ENCODE measurements around the genes SBSN, PROSER3 and ARHGAP33.

- RRBS, 2 experiments = no CpG with 5 or more reads among the region's 9 CpGs
CAGE:
- cytosol, long polyA minus RNA = no peak
- cytosol, long polyA plus RNA = no peak
- long polyA plus RNA = no peak
- nucleus, long polyA minus RNA = no peak
- nucleus, long polyA plus RNA = no peak
These were observed 12.4 kb upstream of the CD22 start for GRCh38 chr19:35316499-35317062.

- RRBS, 2 experiments = no CpG with 5 or more reads among the region's 3 CpGs
CAGE:
- cytosol, long polyA minus RNA = no peak
- cytosol, long polyA plus RNA = no peak
- long polyA plus RNA = no peak
- nucleus, long polyA minus RNA = no peak
- nucleus, long polyA plus RNA = no peak
These were observed 339 bp downstream of the CD22 start for GRCh38 chr19:35329343-35329708.

DNA sequence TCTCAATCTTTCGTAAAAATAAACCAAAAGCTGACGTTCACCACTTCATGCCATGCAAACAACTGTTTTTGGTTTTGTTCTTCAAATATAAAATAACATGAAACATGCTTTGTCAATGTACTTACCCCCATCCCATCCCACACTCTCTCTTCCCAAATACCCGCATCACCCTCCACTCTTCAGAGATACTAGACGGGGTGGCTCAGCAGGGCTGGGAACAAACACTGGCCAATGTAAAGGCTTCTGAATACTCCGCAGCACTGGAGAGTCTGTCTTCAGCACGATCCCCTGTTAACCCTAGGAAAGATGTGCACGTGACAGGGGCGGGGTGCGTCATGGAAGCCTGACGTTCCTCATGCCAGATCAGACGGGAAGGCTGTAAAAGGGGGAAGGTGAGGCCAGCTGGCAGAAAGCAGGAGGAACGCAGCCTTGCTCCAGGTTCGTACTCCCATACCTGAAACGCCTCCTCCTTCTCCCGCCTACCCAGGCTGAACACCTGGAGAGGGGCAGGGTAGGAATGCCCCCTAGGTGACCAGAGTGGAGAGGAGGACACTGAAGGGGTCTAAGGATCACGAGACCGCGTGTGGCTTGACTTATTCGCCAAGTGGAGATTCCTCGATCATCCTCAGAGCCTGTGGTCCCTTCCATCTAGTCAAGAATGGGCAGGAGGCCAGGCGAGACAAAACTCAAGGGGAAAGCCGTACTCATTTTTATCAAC lies 18.4 kb upstream of the FFAR2 start:
- RRBS, 2 experiments = no CpG with 5 or more reads among the region's 22 CpGs
CAGE:
- cytosol, long polyA minus RNA = no peak
- cytosol, long polyA plus RNA = no peak
- long polyA plus RNA = no peak
- nucleus, long polyA minus RNA = no peak
- nucleus, long polyA plus RNA = no peak

- RRBS, 2 experiments = no CpG with 5 or more reads among the region's 8 CpGs
CAGE:
- cytosol, long polyA minus RNA = no peak
- cytosol, long polyA plus RNA = no peak
- long polyA plus RNA = no peak
- nucleus, long polyA minus RNA = no peak
- nucleus, long polyA plus RNA = no peak
These were observed 453 bp upstream of the FFAR2 start for GRCh38 chr19:35447663-35447945.

- RRBS, 2 experiments = no CpG with 5 or more reads among the region's 9 CpGs
CAGE:
- cytosol, long polyA minus RNA = no peak
- cytosol, long polyA plus RNA = no peak
- long polyA plus RNA = no peak
- nucleus, long polyA minus RNA = no peak
- nucleus, long polyA plus RNA = no peak
These were observed 14.5 kb downstream of the FFAR2 start for GRCh38 chr19:35462403-35463142.

DNA sequence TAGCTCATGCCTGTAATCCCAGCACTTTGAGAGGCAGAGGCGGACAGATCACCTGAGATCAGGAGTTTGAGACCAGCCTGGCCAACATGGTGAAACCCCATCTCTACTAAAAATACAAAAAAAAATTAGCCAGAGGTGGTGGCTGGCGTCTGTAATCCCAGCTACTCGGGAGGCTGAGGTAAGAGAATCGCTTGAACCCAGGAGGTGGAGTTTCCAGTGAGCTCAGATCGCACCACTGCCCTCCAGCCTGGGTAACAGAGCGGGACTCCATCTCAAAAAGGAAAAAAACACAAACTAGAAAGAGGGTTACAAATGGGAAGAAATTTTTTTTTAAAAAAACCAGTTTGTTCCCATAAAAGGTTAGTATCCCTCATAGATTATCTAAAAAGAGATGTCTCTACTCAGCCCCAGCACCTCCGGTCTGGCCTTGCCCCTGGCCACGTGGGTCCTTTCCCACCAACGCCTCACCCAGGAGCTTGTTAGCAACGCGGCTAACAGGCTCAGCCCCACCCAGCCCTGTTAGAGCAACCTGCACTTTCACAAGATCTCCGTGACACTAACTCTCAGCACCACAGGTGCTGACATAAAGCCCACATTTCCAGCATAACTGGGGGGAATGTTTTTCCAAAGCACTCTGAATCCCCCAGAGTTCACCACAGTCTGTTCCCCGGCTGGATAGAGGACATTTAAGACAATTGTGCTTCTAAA lies 4.3 kb downstream of the DMKN start:
- RRBS, 2 experiments = no CpG with 5 or more reads among the region's 13 CpGs
CAGE:
- cytosol, long polyA minus RNA = no peak
- cytosol, long polyA plus RNA = no peak
- long polyA plus RNA = no peak
- nucleus, long polyA minus RNA = no peak
- nucleus, long polyA plus RNA = no peak

GRCh38 chr19:35528033-35528578 lies at the start of gene SBSN:
Gene SBSN (minus strand): TSS chr19:35528311.
- RRBS, 2 experiments = no CpG with 5 or more reads among the region's 12 CpGs
CAGE:
- cytosol, long polyA minus RNA = no peak
- cytosol, long polyA plus RNA = no peak
- long polyA plus RNA = no peak
- nucleus, long polyA minus RNA = no peak
- nucleus, long polyA plus RNA = no peak

DNA sequence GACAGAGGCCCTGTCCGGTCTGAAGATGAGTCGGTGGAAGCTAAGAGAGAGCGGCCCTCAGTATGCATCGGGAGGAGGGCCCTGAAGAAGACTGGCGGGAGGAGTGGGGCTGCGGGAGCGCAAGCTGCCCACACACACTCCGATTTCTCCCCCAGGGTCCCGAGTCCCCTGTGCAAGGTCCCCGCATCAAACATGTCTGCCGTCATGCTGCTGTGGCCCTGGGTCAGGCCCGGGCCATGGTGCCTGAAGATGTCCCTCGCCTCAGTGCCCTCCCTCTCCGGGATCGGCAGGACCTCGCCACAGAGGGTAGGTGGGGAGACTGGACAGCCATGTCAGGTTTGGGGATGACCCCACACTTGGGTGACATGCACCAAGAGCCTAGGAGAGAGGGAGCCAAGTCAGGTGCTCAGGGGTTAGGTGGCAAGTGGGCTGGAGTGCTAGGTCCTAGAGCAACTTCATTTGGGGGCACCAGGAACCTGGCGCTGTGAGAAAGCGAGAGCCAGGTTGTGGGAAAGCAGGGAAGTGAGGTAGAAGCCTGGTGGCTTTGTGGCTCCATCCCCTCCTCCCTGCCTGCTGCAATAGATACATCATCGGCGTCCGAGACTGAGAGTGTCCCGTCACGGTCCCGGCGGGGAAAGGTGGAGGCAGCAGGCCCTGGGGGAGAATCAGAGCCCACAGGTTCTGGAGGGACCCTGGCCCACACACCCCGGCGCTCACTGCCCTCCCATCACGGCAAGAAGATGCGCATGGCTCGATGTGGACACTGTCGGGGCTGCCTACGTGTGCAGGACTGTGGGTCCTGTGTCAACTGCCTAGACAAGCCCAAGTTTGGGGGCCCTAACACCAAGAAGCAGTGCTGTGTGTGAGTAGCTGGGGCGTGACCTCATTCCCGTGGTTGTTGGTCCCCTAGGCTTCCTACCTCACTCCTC lies 4.9 kb downstream of the KMT2B start:
- RRBS, 2 experiments = 97 to 98% methylated on average over 6 of the region's 34 CpGs
CAGE:
- cytosol, long polyA minus RNA = no peak
- cytosol, long polyA plus RNA = no peak
- long polyA plus RNA = no peak
- nucleus, long polyA minus RNA = no peak
- nucleus, long polyA plus RNA = no peak

DNA sequence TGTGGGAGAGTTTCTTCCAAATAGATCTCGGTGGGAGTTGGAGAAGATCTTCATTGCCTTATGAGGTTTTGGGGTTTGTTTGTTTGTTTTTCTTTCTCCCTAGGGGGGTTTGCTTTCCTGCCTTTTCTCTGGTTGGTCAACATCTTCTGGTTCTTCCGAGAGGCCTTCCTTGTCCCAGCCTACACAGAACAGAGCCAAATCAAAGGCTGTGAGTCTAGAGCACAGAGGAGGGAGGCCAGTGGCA lies 787 bp downstream of the PSENEN start:
- RRBS, 2 experiments = no CpG with 5 or more reads among the region's 2 CpGs
CAGE:
- cytosol, long polyA minus RNA = no peak
- cytosol, long polyA plus RNA = no peak
- long polyA plus RNA = start-site peak on the plus strand centred at position 104 of the sequence, 5 bp wide, 33 and 32 reads in 2 replicates
- nucleus, long polyA minus RNA = no peak
- nucleus, long polyA plus RNA = start-site peak on the plus strand centred at position 112 of the sequence, 101 bp wide, 29 and 25 reads in 2 replicates

DNA sequence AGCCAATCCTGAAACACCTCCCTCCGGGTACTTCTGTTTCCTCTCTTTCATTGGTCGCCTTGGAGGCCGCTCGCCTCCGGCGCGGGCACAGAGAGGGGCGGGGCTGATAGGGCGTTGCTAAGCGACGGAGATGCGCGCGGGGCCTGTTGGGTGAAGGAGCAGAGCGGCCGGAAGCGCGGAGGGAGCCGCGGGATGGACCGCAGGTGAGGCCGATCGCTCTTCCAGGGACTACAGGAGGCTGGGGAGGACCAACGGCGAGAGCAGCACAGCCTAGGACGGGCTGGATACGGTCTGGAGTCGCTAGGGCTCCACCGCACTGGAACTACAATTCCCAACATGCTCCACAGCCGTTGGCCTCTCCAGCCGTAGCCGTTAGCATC lies at the start of gene PROSER3:
TSS of gene PROSER3 (plus strand) at position 153 of the 380 bp plus-strand sequence.
- RRBS, 2 experiments = 1% methylated on average over 8 to 10 of the region's 32 CpGs
CAGE:
- cytosol, long polyA minus RNA = no peak
- cytosol, long polyA plus RNA = no peak
- long polyA plus RNA = no peak
- nucleus, long polyA minus RNA = no peak
- nucleus, long polyA plus RNA = start-site peak on the plus strand centred at position 164 of the sequence, 37 bp wide, 98 and 41 reads in 2 replicates

DNA sequence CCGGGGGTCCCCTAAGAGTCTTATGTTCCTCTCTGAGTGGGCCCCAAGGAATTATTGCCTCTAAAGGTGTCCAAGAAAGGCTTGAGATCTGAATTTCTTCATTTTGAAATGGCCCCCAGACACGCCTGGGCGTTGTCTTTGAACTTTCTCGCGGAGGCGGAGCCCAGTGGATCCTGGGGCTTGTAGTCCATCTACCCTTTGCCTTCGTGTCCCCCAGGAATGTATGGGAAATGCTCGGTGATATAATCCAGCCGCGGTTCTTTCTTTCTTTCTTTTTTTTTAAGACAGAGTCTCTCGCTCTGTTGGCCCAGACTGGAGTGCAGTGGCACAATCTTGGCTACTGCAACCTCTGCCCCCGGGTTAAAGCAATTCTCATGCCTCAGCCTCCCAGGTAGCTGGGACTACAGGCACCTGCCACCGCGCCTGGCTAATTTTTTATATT lies 449 bp downstream of the PROSER3 start:
- RRBS, 2 experiments = no CpG with 5 or more reads among the region's 14 CpGs
CAGE:
- cytosol, long polyA minus RNA = no peak
- cytosol, long polyA plus RNA = no peak
- long polyA plus RNA = no peak
- nucleus, long polyA minus RNA = no peak
- nucleus, long polyA plus RNA = no peak

GRCh38 chr19:35774921-35776160 lies at the start of gene ARHGAP33:
Gene ARHGAP33 (plus strand): TSS chr19:35775564.
- RRBS, 2 experiments = 1% methylated on average over 35 to 36 of the region's 94 CpGs
CAGE:
- cytosol, long polyA minus RNA = no peak
- cytosol, long polyA plus RNA = no peak
- long polyA plus RNA = no peak
- nucleus, long polyA minus RNA = no peak
- nucleus, long polyA plus RNA = no peak

DNA sequence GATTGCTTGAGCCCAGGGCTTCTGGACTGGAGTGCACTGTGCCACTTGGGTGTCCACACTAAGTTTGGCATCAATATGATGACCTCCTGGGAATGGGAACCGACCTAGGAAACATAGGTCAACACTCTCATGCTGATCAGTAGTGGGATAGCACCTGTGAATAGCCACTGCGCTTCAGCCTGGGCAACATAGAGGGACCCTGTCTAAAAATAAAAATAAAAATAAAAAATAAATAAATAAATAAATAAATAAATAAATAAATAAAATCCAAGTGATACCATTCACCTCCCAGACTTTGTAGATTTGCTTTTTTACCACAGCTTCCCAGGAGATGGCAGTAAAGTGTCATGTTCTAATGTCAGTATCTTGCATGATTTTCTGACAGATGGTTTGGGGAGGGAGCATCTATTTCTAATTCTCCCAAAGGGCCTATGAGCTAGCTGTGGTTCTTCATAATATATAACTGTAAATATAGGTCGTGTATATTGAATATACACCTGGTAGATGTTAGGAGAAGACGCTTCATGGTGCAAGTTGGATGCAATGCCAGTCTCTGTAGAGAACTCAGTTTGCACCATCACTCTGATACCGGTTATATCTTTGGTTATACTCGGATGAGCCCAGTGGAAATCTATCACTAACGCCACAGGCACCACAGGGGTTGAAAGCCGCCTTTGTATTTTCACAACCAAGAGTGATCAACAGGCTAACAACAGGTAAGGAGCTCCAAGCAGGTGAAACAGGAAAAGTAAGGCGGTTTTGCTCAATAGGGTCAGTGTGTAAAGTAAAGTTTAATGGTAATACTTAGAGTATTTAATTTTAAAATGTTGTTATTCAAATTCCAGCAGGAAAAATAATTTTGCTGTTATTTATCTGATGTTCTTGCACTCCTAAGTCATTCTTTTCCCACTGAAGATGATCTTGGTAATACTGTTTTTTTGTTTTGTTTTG lies 13.8 kb downstream of the APLP1 start:
- RRBS, 2 experiments = no CpG with 5 or more reads among the region's 9 CpGs
CAGE:
- cytosol, long polyA minus RNA = no peak
- cytosol, long polyA plus RNA = no peak
- long polyA plus RNA = no peak
- nucleus, long polyA minus RNA = no peak
- nucleus, long polyA plus RNA = no peak

DNA sequence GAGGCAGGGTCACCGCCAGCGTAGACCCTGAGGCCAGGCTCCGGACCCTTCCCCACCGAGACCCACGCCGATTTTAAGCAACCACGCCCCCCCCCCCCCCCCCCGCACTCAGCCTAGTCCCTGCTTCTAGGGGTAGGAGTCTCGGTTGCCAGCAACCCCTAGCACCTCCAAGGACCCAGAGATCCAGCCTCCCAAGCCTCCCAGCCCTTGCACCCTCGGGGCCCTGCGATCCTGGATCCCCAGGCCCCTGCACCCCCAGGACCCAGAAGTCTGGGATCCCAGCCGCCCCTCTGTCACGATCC lies 2.4 kb upstream of the HCST start:
- RRBS, 2 experiments = under 1 to 2% methylated on average over 3 of the region's 13 CpGs
CAGE:
- cytosol, long polyA minus RNA = no peak
- cytosol, long polyA plus RNA = no peak
- long polyA plus RNA = no peak
- nucleus, long polyA minus RNA = no peak
- nucleus, long polyA plus RNA = no peak

DNA sequence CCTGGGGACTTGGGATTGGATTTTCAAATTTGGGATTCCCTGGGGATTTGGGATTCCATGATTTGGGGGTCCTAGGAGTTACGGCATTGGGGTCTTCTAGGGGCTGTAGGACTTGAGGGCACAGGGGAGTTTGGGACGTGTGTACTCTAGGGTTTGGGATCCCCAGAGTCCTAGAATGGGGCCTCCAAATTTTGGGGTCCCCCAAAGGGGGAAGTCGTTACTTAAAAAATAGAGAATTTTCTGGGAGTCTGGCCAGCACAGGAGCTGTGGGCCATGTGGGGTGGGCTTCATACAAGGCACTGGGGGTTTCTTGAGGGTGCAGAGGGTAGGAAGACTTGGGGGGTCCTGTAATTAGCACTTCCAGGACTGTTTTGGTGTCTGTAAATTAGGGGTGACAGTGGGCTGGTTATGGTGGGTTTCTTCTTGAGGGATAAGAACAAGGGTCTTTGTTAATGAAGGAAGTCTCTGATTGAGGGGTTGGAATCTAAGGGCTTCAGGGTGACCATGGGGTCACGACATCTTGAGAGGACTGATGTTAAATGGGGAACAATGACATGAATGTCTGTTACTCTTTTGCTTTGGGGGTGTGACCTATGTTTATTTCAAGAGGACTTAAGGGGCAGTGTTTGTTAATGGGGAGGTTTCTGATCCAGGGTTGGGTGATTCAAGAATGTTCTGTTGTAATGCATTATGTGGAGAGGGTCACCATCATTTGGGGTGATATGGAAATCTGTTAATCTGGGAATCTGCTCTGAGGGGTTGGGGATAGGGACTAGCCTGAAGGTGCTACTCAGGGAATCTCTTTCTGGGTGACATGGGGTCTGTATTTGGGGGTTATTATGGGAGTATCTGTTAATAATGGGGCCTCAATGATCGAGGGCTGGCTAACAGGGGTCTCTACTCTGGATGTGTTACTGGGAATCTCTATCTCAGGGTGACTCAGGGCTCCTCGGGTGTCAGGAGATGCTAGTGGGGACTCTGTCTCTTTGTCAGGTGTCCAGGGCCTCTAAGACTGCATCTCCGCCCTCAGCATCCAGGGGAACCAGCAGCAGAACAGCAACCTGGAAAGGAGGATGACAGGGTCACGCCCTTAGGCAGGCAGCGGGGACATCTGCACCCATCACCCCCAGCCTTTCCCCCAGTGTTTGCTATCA lies 1.5 kb upstream of the ALKBH6 start:
- RRBS, 2 experiments = no CpG with 5 or more reads among the region's 9 CpGs
CAGE:
- cytosol, long polyA minus RNA = no peak
- cytosol, long polyA plus RNA = no peak
- long polyA plus RNA = no peak
- nucleus, long polyA minus RNA = no peak
- nucleus, long polyA plus RNA = no peak

GRCh38 chr19:36017649-36018007 lies 3.6 kb upstream of the ALKBH6 start:
- RRBS, 2 experiments = 89% methylated on average over 3 of the region's 14 CpGs; no CpG with 5 or more reads in 1 of the 2 experiments
CAGE:
- cytosol, long polyA minus RNA = no peak
- cytosol, long polyA plus RNA = no peak
- long polyA plus RNA = no peak
- nucleus, long polyA minus RNA = no peak
- nucleus, long polyA plus RNA = no peak

GRCh38 chr19:36058686-36059466 lies 4.2 kb downstream of the WDR62 start:
- RRBS, 2 experiments = no CpG with 5 or more reads among the region's 11 CpGs
CAGE:
- cytosol, long polyA minus RNA = no peak
- cytosol, long polyA plus RNA = no peak
- long polyA plus RNA = no peak
- nucleus, long polyA minus RNA = no peak
- nucleus, long polyA plus RNA = no peak

- RRBS, 2 experiments = no CpG with 5 or more reads among the region's 6 CpGs
CAGE:
- cytosol, long polyA minus RNA = no peak
- cytosol, long polyA plus RNA = no peak
- long polyA plus RNA = no peak
- nucleus, long polyA minus RNA = no peak
- nucleus, long polyA plus RNA = no peak
These were observed 8.6 kb upstream of the COX7A1 start for GRCh38 chr19:36160810-36161309.

- RRBS, 2 experiments = no CpG with 5 or more reads among the region's 6 CpGs
CAGE:
- cytosol, long polyA minus RNA = no peak
- cytosol, long polyA plus RNA = no peak
- long polyA plus RNA = no peak
- nucleus, long polyA minus RNA = no peak
- nucleus, long polyA plus RNA = start-site peak on the plus strand at chr19:36378046-36378073, 7 and 21 reads in 2 replicates
These were observed 1.1 kb downstream of the ZFP14 start for GRCh38 chr19:36377904-36378353.

DNA sequence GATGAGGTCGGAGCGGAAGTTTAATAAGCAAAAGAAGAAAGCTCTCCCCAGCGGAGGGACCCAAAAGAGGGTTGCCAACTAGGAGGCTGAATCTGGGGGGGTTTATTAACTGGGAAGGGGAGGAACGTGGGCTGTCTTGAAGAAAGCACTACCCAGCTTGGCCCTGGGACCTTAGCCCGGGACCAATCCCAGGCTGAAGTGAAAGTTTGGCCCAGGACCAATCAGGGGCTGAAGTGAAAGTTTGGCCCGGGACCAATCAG lies 1.5 kb downstream of the ZNF850 start:
- RRBS, 2 experiments = 44 to 51% methylated on average over 1 of the region's 6 CpGs
CAGE:
- cytosol, long polyA minus RNA = no peak
- cytosol, long polyA plus RNA = no peak
- long polyA plus RNA = no peak
- nucleus, long polyA minus RNA = no peak
- nucleus, long polyA plus RNA = no peak

Data from HepG2 (cell line).